Left common carotid artery plus branches (tissue), 1 donor: ENCODE measurements around a stretch of chr11.

DNA sequence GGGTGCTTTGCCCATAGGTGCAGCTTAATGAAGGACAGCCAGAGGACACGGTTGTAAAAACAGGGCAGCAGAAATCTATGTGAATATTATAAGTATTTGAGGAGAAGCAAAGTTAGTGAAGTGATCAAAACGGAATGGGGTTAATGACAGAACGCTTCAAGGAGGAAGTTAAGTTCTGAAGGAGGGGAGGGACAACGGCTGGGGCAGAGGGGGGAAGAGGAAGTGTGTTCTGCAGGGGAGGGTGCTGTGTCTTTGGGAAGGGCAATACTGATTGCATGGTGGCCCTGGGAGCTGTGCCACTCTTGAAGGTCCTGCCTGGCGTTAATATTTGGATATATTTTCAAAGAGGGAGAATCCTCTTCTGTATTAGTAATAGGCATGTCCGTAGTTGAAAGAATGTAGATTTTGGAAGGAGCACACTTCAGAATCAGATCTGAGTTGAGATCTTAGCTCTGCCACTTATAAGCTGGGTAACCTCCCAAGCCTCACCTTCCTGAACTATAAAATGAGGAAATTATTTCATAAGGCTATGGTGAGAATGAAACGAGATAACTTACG lies 32.9 kb downstream of the FLI1 start:
- PRO-cap, result no peak

- PRO-cap, result no peak
Observed at GRCh38 chr11:128732345-128733034, 38.6 kb downstream of the FLI1 start.

DNA sequence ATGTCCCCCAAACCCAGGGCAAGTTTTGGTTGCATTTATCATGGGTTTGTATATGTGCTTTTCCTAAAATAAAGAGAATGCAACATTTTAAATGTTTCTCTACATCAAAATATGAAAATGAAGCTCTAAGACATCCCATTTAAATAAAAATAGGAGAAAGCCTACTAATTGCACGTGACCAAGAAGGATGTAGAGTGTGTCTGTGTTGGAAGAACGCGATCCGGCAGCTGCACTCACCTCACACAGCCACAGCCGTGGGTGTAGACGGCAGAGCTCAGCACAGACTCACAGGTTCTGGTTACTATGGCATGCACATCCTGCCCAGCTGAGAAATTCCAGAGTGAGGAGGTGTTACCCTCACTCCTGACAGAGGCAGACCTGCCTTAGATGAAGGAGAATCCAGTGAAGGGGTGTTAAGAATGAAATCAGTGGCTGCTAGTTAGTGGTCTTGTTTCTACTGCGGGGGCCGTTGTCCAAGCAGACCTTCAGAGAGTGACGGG lies 12.0 kb downstream of the KCNJ5 start:
- PRO-cap, result no peak

DNA sequence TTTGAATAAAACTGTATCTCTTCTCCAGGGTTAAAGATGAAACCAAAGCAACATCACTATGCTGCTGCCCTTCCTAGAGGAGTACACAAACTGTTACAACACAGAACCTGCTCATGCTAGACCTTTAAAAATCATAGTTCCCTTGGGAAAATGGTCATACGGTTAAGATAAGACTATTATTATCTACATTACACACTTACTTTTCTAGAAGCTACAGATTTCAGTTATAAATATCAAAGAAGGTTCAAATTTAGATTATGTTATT lies 78.7 kb upstream of the TP53AIP1 start:
- PRO-cap, result no peak

GRCh38 chr11:129278374-129278949 lies 86.3 kb upstream of the ARHGAP32 start:
- PRO-cap, result no peak

GRCh38 chr11:129377672-129378255 lies 2.1 kb downstream of the BARX2 start:
- PRO-cap, result no peak

DNA sequence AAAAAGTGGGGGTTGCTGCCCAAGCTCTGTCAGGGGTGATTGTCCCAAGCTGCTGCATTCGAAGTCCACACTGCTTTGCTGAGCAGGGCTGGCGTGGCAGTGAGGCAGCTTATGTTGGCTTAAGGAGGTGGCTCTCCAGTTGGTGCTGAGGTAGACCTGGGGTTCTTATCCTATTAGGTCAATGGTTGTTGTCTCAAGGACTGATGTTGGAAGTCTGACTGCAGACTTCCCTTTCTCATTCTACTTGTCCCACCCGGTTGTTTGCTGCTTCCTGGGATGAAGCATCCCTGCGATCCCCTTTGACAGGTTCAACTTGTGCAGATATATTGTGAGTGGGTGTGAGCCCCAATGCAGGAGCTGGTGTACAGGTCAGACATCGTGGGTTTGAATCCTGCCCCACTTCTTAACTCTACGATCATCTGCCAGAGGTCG lies 65.3 kb downstream of the BARX2 start:
- PRO-cap, result no peak

DNA sequence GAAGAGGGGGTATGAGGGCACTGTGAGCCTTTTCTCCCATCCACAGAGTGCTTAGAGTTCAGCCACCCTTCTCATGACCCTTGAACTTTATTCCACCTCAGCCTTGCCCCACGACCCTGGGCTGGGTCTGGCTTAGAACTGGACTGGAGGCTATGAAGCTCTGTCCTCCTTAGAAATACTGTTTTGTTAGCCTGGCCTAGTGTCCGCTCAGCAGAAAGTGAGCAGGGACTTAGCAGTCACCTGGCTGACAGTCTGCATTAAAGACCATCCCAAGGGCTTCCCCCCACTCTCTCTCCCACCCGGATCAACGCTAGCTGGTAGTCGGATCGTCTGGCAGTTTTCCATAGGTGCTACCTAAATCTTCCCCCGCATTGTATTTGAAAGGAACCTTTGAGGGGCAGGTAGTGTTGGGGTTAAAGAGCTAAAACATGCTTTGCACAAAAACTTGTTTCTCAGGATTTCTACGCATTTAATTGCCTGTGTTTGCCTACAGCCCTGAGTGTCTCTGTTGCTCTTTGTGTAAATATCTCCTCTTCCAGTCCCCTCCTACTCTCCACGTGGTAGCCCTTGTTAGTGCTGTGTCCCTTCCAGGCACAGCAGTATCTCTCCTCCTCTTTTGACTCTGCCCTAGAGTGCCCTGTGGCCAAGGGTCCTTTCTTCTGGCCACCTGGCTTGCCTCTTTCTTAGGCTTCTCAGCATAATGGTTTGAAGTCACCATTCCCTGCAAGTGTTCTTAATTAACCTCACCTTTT lies 81.5 kb downstream of the BARX2 start:
- PRO-cap, result no peak

- PRO-cap, result no peak
Observed at GRCh38 chr11:129703863-129704466, 111.7 kb upstream of the TMEM45B start.

DNA sequence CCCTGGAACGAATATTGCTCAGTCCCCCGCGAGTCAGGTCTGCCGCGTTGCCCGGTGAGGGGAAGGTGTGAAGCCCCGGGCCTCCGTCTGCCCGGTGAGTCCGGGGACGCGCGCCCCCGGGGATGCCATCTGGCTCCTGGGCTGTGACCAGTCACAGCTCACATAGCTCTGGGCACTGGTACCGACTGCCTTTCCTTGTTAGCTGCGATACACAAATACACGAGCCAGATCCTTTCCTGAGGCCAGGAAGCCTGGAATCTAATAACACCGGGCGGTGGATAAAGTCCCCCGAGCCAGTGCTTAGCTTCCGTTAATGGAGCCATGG lies 512 bp downstream of the TMEM45B start:
- PRO-cap, result no peak

- PRO-cap, result no peak
Observed at GRCh38 chr11:130061938-130062359, 7.7 kb upstream of the APLP2 start.

DNA sequence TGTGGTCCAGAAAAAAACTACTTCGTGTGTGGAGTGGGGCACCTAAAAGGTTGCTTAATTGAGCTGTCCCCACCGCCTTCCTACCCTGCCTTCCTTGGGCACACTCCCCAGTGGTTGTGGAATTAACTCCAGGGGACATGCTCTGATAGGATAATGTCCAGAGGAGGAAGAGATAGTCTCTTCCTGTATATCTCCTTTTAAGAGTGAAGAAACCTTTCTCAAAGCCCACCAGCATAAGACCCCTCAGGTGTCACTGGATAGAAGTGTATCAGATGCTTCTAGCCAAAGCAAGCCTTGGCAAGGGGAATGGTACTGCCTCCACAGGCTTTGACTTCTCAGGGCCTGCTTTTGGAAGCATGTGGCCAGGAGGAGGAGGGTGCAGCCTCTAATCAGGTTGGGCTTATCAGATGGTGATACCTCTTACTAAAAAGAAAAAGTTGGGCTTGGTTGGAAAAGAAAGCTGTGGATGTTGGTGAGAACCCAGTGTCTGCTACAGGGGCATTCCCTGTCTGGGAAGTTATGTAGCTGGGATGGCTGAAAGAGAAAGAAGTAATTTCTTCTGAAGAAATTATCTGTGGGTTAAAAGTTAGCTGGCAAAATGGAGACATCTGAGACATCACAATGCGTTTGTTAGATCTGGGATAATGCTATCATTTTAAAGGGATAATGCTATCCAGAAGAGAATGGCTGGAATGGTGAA lies 7.0 kb downstream of the APLP2 start:
- PRO-cap, result no peak

- PRO-cap, result no peak
Observed at GRCh38 chr11:130135453-130135757, 24.2 kb upstream of the ST14 start.

DNA sequence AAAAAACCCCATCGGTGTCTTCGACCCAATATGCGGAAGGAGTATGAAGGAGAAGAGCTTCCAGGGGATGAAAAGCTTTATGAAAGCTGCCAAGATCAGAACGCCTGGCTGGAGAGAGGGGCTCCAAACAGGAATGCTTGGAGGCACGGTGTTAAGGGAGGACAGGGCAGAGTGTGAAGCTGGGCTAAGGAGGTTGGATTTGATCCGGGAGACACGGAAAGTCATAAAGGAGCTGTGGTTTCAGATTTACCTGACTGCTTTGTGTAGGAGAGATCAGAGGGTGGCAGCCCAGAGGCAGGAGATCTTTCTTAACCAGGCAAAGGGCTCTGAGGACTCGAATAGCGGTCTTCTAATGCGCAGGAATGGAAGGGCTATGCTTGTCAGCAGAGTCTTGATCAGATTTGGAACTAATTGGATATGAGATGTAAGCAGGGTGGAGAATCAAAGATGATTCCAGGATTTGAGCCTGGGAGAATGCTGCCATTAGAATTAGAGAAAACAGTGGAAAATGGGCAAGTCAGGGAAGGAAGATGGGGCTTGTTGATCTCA lies 1.2 kb upstream of the ST14 start:
- PRO-cap, result no peak

DNA sequence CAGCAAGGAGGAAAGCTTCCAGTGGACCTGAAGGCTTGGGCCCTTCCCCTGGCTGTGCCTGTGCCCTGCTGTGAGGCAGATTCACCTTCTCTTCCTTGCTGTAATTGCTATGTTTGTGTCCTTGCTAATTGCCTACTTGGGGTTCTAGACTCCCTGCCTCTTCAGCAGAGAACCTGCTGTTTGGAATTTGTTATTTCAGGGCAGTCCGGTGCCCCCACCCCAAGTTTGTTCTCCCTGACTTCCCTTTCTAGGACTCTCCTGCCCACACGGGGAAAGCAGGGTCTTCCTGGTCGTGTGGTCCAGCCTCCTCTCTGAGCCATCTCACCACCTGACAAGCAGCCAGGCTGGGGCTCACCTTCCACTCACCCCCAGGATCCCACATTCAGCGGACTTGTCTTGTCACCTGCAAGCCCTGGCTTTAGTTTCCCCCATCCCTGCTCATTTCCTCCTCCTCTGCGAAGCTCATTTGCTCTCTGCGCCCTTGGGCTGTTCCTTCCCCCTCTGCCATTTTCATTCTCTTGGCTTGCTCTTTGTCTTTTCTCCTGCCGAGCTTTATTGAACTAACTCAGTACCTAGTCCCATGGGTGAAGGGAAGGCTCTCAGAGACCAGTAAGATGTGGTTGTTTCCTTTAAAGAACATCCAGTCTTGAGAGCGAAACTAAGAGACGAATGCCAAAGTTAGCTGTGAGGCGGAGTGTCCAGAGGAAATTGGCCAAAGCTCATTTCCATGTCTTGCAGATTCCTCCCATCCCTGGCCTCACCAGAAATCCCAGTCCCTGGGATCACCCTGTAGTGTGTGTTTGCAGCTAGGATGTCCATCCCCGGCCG lies 1.9 kb downstream of the ST14 start:
- PRO-cap, result no peak

GRCh38 chr11:130390395-130390892 lies 38.0 kb downstream of the ADAMTS8 start:
- PRO-cap, result no peak

DNA sequence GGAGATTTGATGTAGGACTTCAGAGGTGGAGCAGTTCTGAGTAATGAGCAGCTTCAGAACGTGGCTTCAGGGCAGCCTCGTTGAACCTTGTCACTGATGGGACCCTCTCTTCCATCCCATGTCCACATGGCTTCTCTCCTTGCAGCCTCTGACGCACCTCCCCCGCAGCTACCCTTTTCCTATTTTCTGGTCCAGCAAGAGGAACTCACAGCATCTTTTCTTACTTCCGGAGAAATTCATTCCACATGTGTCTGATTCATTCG lies 27.8 kb downstream of the ADAMTS8 start:
- PRO-cap, result no peak

- PRO-cap, result no peak
Observed at GRCh38 chr11:130421393-130421823, 7.0 kb downstream of the ADAMTS8 start.

- PRO-cap, result no peak
Observed at GRCh38 chr11:130470816-130471334, 22.4 kb downstream of the ADAMTS15 start.

DNA sequence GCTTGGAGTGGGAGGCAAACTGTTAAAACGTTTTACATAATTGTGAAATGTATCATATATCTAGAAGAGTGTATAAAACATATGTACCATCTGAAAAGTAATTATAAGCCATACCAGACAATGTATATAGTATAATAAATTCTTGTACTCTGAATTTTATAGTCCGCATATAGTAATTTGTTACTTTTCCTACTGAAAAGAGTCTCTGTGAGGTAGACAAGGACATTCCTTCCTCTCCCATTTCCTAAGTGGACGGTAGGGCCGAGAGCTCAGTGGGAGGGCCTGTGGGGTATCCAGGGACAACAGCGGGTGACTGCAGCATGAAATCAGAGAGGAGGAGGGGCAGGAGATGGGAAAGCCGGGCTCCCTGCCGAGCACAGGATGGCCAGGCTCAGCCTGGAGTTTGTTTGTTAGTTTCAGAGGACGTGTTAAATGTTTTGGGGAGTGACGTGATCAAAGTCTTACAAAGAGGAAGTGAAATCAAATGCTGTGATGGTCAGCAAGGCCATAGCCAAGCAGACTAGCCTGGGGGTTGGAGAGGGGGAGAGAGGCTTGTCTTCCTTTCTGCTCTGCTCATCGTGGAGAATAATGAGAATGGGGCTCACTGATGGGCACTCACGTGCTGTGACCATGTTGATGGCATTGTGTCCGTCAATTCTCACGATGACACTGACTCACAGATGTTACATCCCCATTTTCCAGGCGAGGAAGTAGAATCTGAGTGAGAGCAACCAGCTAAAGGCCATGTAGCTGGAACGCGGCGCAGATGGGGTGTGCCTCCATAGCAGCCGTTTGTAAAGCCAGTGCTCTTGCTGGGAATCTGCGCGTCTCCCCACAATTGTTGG lies 152.7 kb downstream of the ADAMTS15 start:
- PRO-cap, result no peak